CMK (cell line): ENCODE measurements around a stretch of chr13.

DNA sequence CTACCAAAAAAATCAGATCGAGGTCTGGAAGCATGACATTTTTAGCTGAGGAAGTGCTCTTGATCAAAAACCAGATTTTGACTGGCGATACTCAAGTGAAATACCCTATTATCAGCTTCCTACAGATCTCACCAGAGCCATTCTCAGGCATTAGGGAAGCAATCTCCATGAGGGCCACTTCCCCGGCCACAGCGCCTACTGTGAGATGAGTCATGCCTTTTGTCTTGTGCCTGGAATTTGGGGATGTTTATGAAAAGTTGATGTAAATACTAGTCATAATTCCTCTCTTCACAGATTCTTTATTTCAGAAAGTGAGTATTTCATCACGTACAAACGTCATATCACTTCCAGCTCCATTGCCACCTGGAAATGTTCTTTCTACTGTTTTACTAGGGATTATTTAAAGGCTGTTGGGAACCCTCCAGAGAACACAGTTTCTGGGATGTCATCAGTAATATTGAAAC, 25.3 kb upstream of the SLC46A3 start:
- RRBS: no CpG with 5 or more reads among the region's 6 CpGs

DNA sequence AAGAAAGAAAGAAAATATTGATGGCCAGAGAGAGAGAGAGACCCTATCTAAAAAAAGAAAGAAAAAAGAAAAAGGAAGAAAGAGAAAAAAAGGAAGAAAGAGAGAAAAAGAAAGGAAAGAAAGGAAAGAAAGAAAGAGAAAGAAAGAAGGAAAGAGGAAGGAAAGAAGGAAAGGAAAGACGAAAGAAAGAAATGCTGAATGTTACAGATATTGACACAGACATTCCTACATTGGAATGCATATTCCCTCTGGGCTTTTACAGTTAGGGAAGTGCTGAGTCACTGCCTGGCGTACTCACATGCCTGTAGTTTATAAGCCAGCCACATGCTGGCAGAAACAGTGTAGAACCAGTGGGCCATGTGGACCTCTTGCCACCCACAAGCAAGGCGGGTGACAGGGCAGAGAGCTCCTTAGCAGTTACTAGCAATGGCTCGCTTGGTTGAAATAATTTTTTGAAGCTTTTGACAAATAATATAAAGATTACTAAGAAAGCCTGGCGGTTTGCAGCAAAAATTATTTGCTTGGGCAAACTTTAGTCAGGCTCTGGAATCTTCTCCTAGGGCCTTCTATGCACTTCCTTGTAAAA, 34.7 kb upstream of the SLC46A3 start:
- RRBS: no CpG with 5 or more reads among the region's 5 CpGs

GRCh38 chr13:28754553-28755673, 36.1 kb upstream of the SLC46A3 start:
- RRBS: no CpG with 5 or more reads among the region's 39 CpGs

DNA sequence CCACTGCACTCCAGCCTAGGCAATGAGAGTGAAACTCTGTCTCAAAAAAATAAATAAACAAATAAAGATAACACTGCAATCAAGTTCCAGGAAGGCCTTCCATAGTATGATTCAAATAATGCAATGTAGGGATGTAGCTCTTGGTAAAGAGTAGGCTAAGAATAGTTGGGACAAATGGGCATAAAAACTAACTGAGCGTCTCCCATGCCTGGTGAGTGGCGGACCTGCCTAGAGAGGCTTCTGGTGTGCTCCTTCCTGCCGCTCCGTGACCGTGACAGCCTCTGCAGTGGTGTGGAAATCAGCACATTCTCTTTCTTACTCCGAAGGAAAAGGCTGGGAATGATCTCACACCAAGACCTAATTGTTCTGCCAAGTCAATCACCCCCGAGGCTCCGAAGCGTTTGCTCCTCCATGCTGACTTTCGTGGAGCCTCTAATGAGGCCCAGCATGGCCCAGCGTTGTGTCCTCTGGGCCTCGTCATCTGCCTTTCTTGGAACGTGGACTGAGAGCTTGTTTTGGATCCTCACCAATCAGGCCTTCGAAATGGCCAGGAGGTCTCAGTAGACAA, 107.3 kb downstream of the UBL3 start:
- RRBS: no CpG with 5 or more reads among the region's 14 CpGs

DNA sequence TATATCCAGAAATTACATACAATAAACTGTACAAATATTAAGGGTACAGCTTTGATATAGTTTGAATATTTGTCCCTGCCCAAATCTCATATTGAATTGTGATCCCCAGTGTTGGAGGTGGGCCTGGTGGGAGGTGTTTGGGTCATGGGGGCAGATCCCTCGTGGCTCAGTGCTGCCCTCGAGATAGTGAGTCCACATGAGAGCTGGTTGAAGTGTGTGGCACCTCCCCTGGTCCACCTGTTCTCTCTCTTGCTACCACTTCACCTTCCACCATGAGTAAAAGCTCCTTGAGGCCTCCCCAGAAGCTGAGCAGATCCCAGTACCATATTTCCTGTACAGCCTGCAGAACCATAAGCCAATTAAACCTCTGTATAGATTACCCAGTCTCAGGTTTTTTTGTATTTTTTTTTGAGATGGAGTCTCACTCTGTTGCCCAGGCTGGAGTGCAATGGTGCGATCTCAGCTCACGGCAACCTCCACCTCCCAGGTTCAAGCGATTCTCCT, 93.6 kb downstream of the UBL3 start:
- RRBS: no CpG with 5 or more reads among the region's 5 CpGs

- RRBS: no CpG with 5 or more reads among the region's 1 CpG
Observed at GRCh38 chr13:29812044-29812546, 38.3 kb downstream of the UBL3 start.

GRCh38 chr13:29863045-29863473, 12.6 kb upstream of the UBL3 start:
- RRBS: no CpG with 5 or more reads among the region's 3 CpGs

- RRBS: no CpG with 5 or more reads among the region's 5 CpGs
Observed at GRCh38 chr13:29906545-29907068, 56.2 kb upstream of the UBL3 start.

DNA sequence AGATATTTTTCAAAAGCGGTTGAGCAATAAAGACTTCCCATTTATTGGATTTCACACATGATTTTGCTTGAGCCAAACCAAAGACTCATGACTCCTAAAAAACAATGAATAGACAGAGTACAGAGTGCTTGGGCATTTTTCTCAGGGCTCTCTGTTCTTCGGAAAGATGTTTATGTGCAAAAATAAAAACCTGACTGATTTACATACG, 194.2 kb downstream of the KATNAL1 start:
- RRBS: no CpG with 5 or more reads among the region's 3 CpGs

DNA sequence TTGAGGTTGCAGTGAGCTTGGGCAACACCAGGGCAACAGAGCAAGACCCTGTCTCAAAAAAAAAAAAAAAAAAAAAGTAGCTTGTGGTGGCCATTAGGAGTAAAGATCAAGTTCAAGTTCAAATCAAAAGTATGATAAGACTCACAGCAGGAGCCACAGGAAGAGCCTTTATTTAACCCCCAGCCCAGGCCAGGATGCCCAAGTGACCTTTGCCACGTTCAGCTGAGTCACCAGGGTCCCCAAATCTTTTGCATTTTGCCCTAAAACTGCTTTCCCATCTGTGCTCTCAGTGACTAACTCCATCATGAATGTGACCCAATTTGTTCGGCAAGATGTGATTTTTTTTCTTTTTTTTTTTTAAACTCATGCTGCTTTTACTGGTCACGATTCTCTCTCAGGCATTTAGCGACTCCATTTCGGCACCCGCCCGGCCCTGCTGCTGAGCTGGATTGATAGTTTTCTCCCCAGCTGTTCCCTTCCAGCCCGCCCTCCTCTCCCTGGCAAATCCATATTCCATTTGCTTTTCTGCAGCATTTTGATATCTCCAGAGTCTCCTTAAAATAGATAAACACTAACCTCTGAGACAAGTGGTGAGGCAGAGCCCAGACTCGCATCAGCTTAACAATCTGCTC, 55.4 kb upstream of the KATNAL1 start:
- RRBS: no CpG with 5 or more reads among the region's 9 CpGs

GRCh38 chr13:30398385-30399140, 23.7 kb upstream of the UBE2L5 start:
- RRBS: no CpG with 5 or more reads among the region's 11 CpGs

DNA sequence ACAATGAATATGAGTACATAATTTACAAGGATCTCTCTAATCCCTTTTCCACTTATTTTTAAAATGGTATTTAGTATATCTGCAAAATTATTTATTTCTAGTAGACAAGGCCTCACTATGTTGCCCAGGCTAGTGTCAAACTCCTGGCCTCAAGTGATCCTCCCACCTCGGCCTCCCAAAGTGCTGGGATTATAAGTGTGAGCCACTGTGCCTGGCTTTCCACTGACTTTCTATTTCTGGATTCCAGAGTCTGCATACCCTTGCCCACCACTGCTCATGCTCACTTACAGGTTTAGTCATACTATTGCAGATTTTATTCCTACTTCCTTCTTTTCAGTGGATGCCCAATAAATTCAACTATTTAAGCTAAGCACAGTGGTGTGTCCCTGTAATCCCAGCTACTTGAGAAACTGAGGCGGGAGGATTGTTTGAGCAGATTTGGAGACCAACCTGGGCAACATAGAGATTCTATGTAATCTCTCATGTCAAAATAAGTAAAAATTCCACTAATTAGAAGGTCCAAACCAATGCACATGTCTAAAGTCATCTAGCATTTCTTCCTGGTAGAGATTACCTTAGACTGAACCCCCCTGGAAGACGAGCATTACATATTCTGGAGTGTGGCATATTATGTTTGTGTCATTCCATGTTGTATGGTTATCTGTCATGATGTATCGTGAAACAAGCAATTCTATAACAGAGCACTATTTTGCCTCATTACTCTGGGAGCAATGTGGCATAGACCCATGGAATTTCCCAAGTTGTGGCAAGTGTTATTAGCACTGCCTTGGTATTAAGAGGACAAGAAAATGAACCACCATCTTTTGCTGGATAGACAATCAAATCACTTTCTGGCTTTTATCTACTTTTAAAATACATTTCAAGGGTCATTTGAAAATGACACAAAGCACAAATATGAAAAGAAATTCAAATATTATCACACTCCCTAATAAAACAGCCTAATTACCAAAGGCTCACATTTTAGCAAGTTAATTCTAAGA, 8.4 kb downstream of the HMGB1 start:
- RRBS: no CpG with 5 or more reads among the region's 4 CpGs

- RRBS: no CpG with 5 or more reads among the region's 5 CpGs
Observed at GRCh38 chr13:30466790-30467335, 1.1 kb upstream of the HMGB1 start.

DNA sequence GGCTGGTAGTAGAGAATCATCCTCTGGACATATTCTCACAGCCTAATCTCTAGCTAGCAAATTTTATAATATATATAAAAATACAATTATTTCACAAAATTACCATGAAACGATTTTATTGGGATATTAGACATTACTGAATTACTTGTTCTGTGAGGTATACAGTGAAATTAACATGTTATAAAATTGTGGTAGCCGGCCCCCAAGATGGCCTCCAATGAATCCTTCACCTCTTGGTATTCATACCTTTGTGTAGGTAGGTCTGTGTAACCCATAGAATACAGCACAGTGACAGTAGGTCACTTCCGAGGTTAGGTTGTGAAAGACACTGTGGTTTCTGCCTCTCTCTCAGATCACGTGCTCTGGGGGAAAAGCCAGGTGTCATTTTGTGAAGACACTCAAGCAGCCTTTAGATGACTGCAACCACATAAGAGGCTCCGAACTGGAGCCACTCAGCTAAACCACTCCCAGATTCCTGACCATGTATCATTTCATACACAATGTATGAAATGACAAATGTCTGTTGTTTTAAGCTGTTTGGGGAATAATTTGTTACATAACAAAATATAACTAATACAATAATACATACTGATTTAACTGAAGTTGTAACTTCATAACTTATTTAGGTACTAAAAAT, 9.9 kb upstream of the USPL1 start:
- RRBS: no CpG with 5 or more reads among the region's 5 CpGs

GRCh38 chr13:30619781-30620044, 2.0 kb downstream of the USPL1 start:
- RRBS: no CpG with 5 or more reads among the region's 2 CpGs

DNA sequence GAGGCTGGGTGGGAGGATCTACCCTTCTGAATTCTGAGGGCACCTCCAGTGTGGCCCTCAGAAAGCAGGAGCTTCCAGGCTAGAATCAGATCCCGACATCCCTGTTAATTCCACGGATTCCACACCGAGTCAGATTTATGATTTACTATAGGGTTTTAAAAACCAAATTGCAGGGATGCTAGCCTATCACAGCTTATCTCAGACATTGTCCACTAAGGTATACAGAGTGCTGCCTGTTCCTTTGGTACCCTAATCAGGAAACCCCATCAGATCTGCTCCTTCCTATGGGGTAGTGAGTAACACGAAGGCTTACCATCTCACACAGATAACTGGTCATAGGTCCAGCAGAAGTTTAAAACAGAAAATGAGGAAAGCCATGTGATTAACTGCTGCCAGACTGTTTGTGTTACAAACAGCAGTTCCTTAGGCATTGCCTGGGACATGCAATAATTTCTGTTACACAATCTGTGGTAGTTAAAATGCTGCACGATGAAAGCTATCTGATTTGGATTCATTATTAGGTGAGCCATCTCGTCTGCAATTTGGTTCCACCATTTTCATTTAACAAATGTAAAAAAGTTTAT, 53.5 kb upstream of the ALOX5AP start:
- RRBS: no CpG with 5 or more reads among the region's 6 CpGs

DNA sequence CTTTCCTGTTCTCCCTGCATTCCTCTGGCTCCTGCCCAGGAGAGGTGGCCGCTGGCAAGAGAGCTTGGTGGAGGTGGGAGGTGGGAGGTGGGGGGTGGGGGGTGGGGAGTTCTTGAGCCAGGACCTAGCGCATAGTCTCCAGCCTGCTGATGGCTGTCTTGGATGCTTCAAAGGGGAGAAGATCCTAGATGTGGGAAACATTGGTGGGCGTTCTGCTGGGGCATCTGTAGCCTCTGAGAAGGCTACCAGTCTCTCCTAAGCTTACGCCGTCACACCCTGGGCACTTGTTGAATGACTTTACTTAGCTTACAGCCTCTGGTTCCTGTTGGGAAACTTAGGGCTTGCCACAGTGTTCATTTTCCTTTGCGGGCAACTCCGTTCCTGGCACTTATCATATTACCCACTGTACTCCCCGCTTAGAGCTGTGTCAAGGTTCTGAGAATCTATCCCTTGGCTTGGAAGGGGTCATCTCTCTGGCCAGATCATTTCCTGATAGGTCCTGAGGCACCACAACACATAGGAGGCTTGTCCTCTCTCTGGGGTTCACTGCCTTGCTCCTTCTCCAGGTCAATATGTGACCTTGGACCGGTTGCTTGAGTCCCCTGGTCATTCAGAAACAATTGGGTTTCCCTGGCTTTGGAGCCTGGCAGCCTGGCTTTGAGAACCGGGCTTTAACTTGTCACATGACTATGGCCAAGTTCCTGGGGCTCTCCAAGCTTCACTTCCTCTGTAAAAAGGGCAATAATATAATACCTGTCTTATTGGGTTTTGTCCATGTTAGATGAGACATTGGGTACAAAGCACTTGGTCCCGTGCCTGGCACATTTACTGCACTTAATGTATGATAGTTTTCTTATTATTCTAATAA, 20.6 kb upstream of the ALOX5AP start:
- RRBS: 69% methylated on average over 2 of the region's 11 CpGs

DNA sequence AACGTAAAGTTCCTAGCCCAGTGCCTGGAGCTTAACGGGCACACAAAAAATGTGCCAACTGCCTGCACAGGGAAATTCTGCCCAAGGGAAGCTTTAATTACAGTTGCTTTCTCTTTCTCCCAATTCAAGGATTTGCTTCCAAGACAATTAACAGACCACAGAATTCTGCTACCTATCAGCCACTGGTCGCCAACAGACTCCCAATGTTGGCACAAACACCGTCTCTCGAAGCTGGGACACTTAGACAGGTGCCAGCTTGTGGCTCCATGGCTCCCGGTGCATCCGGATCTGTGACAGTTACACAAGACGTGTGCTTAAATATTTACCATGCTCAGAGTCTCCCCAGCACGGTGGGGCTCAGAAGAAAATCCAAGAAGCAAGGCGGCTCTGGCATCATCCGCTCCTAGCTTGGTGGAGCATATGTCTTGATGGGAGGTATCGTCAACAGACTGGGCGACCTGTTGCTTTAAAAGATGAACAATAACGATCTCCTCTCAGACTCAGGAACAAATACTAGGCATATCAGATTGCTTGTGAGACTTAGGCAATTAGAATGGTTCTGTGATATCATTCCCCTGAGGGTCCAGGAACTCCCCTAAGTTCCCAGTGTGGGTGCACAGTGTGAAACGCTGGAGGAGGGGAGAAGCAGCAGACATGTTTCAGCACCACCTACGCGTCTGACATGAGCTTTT, 61.5 kb downstream of the ALOX5AP start:
- RRBS: no CpG with 5 or more reads among the region's 17 CpGs

DNA sequence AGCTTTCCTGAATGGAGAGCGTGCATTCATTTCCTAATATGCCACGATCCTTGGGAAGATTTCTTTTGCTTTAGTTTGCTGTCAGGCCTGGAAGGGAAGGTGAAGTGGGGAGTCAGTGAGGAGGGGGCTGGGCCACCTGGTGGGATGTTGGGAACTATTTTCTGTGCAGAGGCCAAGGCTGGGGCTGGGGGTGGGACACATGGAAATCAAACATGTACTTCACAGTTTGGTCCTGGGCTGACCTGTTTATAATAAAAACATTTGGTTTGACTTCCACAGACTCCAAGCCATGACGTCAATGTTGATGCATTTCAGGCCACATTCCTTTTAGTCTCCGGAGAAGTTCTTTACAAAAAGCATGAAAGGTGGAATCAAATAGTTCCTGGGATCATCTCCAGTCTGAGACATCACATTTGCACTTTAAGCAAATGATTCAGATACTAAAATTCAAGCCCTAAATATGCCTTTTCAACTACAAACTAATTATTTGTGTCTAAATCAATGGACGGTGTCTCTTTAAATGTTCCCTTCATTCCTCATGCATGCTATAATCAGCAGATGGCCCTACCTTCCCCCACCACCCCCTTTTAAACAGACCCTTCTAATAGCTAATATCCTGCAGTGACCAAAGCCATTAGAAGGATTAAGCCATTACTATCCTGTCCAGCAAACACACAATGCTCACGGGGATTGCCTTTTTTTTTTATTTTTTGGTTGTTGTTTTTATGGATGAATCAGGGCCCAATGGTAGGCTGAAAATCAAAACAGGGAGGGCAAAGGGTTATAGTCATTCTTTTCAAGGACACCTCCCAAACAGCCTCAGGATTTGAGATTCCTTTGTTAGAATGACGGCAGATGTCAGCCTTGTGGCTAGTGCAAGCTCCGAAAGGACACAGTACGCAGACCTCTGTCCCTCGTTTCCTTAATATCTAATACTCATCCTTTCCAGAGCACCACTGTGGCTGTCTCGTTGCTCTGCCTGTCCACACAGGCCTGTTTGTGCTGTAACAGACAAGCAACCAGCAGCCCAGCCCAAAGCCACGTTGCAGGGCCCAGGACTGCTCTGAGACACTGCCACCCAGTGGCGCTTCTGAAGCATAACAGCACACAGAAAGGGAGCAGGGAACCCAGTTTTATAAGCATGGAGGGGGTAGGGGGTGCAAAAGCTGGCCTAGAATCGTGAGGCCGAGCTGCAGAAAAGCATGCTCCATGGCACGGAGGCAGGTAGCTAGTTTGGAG, 41.2 kb upstream of the MEDAG start:
- RRBS: no CpG with 5 or more reads among the region's 16 CpGs

DNA sequence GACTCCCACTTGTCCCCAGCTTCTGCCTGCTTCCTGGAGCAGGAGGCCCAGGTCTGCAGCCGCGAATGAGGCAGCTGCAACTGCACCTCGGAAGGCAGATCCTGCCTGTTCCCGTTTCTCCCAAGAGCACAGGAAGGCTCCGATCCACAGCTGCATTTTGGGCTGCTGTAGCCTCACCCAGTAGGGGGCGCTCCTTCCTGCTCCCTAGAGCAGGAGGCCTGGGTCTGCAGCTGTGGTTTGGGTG, 46.8 kb downstream of the TEX26 start:
- RRBS: no CpG with 5 or more reads among the region's 6 CpGs